Mesothelial cell of epicardium (in vitro differentiated cells): ENCODE data around the genes TMEM184C and DCLK2.

DNA sequence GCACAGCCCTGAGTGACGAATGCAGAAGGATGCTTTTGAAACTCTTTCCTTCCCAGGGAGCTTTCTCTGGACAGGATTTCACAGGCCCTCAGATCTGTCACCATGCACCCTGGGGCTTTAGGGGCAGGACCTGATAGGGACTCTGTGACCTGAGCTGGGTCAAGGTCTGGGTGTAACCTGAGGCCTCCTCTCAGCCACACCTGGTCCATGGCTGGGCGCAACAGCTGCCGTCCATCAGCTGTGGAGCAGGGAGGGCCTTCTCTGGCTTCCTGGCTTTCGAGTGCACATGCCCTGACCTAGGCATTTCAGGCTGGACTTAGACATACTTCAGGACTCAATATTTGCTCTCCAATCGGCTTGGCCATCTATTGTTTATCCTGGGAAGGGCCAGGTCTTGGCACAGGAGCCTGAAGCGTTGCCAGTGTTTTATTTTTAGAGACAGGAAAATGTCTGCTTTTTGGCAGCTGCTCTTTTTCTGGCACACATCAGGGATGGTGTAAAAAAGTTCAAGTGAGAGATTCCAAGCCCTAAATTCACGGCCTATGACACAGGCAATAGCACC lies 56.4 kb downstream of the C4orf51 start:
- PRO-cap = no peak

DNA sequence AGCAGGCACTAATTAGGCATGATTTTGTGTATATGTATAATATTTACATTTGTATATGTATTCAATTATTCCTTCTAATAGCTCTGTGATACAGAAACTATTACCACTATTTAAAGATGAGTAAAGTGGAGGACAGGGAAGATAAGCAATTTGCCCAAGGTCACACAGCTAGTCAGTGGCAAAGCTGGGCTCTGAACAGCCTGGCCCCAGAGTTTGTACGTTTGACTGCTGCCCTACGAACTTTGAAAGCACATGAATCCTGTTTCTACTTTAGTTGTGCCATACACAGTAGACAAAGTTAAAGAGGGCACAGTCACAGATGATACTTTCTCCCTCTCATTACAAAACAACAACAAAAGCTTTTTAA lies 8.9 kb downstream of the ZNF827 start:
- PRO-cap = no peak

GRCh38 chr4:146245126-146245688 lies 30.9 kb downstream of the REELD1 start:
- PRO-cap = no peak

DNA sequence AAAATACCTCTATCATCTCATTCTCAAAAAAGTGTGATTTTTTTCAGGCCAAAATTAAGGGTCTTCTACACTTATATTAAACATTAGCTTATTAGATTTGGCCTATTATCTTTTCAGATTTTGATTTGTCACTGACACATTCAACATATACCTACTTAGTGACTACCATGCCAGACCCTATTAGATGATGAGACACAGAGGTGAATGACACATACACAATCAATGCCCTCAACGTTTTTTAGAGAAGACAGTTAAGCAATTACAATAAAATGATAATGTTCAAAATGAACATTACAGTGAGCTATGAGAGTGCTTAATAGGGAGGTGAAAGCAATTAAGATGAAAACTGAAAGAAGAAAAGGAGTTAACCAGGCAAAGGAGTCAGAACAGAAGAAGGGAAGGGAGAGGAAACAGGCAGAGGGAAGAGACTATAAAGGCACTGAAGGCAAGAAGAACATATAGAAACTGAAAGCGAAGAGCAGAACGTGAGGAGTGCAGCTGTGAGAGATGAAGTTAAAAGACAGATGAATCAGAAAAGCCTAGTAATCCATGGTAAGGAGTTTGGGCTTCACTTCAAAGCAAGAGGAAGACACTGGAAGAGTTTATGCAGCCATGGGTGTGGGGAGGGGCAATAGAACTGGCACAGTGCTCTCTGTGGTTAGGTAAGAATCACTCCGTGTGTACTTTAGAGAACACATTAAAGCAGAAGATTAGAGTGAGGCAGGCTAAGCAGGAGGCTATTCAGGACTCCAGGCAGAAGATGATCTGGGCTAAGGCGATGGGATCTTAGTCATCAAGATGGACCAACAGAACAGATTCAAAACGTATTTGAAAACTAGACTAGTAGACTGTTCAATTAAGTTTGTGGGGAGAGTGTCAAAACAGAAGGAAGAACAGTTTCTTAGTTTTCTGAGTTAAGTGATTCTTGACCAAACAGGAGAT lies 119.1 kb downstream of the REELD1 start:
- PRO-cap = no peak

DNA sequence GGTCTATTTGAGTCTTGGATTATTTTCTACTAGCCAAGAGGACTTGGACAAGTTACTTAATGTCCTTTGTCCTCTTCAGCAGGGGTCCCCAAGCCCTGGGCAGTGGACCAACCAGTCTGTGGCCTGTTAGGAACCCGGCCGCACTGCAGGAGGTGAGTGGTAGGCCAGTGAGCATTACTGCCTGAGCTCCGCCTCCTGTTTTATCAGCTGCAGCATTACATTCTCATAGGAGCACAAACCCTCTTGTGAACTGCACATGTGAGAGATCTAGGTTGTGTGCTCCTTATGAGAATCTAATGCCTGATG lies 151.4 kb downstream of the REELD1 start:
- PRO-cap = no peak

DNA sequence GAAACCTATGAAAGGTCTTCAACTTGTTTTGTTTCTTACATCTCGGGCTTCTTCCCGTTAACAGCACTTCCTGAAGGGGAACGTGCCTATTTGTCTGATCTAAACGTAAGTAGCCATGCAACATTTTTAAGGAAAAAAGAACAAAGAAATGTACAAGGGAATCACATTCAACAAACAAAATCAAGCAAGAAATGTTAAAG lies 111.9 kb upstream of the TTC29 start:
- PRO-cap = no peak

- PRO-cap = no peak
These were observed 151.1 kb upstream of the TTC29 start for GRCh38 chr4:147096759-147097162.

DNA sequence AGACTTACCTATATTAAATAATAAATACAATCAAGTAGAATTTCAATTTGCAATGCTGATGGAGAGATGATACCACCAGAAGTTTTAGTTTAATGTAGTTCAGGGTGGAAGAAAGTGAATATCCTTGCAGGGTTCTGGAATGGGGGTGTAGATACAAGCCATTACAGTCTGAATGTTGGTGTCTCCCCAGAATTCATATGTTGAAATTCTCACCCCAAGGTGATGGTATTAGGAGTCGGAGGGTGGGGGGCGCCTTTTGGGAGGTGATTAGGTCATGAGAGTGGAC lies 20.6 kb upstream of the EDNRA start:
- PRO-cap = no peak

DNA sequence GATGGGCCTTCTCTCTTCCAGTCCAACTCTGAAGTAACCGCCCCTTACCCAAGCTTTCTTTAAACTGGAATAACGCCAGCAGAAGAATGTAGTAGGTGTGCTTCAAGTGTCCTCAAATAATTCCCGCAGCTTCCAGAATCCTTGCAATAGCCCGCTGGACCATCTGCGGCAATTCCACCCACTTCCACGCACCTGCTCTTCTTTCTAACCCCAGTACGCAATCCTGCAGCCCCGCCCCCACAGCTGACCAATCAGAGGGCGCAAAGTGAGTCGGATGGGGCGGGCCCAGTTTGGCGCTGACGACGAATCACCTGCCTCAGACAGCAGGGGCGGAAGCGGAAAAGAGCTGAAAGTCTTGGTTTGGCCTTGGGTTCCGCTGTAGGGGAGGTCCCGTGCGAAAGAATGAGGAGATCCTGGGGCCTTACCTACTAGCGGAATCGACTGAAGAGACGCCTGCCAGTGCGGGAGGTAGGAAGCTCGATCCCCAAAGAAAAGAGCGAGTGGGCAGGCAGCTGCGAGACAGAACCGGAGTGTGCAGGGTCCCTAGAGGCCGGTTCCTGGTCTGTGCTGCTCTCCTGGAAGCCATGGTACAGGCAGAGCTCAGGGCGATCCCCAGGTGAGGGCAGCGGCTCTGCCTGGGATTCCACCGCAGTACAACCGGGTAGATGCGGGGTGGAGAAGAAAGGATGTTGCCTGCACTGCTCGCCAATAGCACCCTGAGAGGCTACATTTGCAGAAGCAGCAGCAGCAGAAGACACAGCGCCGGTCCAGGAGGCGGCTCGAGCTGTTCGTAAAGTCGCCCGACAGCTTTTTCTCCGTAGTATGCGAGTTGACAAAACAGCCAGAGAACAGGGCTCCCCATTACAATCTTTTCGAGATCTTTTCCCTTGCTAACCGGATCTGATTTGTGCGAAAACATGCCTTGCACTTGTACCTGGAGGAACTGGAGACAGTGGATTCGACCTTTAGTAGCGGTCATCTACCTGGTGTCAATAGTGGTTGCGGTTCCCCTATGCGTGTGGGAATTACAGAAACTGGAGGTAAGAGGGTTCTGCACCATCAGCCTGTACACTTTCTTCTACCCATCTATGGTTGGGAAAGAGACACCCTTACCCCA lies at the start of gene TMEM184C:
TMEM184C (plus strand) TSS at position 358 of the 1,117 bp plus-strand sequence.
- PRO-cap = bidirectional peak, plus-strand start at position 349 of the sequence, minus-strand start at position 206 of the sequence

GRCh38 chr4:147673481-147674197 lies 10.3 kb downstream of the PRMT9 start:
- PRO-cap = no peak

DNA sequence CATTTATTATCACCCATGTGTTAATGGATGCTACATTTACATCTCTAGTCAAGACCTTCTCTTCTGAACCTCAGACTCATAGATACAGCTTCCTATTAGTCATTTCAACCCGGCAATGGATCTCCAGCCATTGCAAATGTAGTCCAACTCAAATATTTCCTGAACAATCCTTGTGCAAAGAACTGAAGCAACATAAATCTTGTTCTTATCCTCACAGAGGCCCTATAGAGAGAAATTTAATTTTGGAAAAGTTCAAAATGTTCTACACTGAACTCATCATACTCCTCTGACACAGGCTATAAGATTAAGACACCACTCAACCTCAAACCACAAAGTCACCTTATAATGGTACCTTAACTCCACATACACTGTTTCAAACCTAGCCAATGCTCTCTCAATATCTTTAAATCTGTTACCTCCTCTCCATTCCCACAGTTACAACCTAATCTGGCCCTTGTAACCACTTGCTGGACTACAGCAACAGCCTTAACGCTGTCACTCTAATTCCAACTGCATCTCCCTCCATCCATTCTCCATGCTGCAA lies 3.1 kb downstream of the PRMT9 start:
- PRO-cap = no peak

DNA sequence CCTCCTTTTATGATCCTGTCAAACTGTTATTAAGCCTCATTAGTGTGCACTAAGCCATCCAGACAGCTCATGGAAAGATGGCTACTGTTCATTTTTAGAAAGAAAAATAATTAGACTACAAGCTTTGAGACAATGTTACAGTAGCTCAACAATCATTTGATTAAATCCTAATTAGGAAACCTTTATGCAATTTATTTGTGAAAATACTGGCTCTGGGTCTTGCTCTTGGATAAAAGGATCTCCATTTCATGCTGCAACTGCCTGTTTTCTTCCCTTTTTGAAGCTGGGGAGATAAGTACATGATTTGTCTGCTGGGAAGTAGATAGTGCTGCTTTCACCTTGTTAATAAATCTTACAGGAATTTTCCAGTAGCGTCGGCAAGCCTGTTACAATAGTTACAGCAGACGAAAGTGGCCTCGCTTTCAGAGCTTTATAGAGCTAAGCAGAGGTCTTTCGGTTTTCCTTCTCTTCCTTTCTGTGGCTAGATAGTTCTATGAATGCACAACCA lies 237.5 kb downstream of the ARHGAP10 start:
- PRO-cap = no peak

- PRO-cap = no peak
These were observed 10.7 kb downstream of the NR3C2 start for GRCh38 chr4:148431287-148432085.

GRCh38 chr4:148513743-148514198 lies 71.6 kb upstream of the NR3C2 start:
- PRO-cap = no peak

DNA sequence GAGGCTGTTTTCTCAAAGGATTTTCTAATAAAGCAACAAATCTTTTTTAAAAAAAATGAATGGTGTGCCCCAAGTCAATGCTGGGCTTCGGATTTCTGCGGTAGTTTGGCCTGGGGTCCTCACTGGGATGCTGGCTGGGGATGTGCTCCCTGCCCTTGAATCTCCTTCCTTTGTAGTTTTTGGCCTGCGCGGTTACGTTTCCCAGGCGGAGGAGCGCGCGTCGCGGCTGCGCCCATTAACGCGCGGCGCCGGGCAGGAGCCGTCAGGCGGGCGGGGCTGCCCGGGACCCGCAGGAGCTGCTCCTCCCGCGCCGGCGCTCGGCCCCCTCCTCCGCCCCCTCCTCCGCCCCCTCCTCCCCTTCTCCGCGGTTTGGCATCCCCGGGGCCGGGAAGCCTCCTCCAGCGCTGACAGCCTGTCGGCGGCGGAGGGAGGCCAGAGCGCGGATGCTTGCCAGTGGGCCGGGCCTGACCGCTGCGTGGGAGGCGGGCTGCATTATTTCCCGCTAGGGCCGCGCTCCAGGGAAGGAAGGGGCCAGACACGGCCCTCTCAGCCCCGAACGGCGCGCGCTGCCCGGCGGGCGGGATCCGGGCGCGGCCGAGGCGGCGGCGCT lies at the start of gene DCLK2:
DCLK2 (plus strand) TSS at position 534 of the 610 bp plus-strand sequence.
- PRO-cap = unidirectional peak, plus-strand start at position 401 of the sequence

DNA sequence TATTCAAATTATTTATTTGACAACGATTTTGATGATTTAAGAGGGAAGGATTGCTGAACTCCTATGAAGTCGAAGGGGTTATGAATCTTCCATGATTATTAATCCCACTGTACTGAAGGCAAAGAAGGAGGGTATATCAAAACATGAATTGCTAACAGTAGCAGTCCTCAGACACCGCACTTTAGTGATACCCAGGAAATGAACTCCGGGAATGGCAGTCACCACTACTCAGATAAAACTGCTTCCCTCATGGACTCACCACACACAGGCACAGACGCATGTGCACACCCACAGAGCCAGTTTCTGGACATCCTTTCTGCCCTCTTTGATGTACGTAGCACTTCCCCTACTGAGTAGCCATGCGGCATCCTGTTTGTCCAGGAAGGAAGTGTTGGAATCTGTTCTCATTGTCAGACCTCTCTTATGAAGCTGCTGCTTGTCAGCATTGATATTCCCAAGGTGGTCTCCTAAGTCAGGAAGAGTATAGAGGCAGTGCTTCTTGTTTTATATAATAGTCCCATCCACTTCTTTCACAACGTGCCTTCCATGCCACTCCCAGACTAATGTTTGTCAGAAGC lies 95.7 kb downstream of the DCLK2 start:
- PRO-cap = no peak

DNA sequence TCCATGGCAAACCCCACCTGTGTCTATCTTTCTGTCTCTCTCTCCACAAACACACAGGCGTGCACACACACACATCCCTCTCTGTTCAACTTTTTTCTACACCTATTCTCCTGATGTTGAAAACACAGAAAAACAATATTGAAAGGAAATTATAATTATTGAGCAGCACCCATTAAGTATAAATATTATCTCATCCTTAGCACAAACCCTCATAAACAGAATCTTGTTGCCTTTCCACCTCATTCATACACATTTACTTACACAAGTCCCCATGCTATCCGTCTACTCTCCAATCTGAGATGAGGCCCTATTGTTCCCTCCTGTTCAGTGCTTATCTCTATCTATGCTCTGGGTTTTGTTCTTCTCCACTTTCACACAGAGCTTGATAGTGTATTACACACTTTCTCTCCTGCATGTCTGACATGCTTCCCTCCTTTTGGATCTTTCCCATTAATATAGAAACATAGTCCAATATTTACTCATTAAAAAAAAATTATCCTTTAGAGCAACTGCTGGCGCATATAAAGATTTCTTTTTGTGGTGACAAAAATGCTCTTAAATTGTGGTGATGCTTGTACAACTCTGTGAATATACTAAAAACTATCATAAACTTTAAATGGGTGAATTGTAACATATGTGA lies 238.2 kb upstream of the MAB21L2 start:
- PRO-cap = no peak

DNA sequence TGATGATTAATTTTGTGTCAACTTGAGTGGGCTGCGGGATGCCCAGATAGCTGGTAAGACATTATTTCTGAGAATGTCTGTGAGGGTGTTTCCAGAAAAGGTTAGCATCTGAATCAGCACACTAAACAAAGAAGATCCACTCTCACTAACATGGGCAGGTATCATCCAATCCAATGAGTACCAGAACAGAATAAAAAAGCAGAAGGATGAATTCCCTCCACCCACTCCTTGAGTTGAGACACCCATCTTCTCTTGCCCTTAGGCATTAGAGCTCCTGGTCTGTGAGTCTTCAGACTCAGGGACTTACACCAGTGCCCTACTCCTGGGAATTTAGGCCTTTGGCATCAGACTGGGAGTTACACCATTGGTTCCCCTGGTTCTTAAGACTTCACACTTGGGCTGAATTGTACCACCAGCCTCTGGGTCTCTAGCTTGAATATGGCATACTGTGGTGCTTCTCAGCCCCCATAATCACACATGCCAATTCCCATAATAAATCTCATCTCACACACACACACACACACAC lies 185.9 kb upstream of the MAB21L2 start:
- PRO-cap = no peak

- PRO-cap = no peak
These were observed 145.0 kb downstream of the MAB21L2 start for GRCh38 chr4:150726933-150727290.

DNA sequence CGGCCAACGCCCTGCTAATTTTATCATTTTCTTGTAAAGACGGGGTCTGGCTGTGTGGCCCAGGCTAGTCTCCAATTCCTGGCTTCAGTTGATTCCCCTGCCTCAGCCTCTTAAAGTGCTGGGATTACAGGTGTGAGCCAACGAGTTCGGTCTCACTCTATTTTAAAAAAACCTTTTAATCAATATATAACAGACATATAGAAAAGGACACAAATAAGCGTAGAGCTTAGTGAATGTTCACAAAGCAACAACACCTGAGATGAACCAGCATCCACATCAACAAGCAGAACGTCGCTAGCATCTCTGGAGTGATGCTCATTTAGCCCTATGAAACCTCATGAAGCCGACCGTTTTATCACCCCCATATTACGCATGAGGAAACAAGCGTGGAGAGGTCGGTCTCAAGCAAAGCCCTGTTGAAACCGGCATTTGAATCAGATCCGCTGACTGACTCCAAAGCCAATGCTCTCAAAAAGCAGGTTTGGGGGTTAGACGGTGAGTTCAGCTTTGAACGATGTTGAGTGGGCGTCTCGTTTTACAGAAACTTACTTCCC lies 544 bp upstream of the RPS3A start:
- PRO-cap = bidirectional peak, plus-strand start outside the sequence, minus-strand start at position 509 of the sequence